Calu3 (cell line): ENCODE measurements around a stretch of chr6.

GRCh38 chr6:159687966-159688390, 5.1 kb downstream of the SOD2 start:
- PRO-cap = no peak

- PRO-cap = no peak
These were observed 3.9 kb downstream of the SOD2 start for GRCh38 chr6:159688986-159689628.

DNA sequence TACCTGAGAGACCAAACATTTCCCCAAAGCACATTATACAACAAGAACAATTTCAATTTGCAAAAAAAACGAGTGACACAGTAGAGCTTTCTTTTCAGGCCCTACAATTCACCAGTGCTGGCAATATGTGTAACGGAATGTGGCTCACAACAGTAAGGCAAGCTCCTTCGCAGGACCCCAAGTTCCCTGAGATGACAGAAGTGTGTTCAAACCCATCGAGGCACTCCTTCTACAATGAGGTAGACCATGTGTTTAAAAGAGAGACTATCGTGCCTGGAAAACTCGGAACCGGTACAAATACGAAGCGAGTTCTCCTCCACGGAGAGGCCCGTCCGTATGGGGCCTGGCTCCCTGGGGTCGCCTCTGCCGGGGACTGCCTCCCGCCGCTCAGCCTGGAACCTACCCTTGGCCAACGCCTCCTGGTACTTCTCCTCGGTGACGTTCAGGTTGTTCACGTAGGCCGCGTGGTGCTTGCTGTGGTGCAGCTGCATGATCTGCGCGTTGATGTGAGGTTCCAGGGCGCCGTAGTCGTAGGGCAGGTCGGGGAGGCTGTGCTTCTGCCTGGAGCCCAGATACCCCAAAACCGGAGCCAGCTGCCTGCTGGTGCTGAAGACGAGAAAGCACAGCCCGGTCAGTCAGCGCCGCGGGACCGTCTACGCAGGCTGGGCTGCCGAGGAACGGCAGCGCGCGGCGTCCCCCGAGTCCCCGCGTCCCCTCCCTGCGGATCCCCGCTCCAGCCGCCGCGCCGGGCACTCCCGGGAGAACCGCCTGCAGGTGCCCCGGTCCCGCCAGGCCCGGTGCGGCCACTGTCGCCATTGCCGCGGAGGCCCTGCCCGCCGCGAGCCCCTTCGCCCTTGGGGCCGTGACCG, 549 bp downstream of the SOD2 start:
- PRO-cap = bidirectional peak, plus-strand start at position 634 of the sequence, minus-strand start at position 375 of the sequence

- PRO-cap = no peak
These were observed 11.2 kb upstream of the WTAP start for GRCh38 chr6:159715927-159716764.

DNA sequence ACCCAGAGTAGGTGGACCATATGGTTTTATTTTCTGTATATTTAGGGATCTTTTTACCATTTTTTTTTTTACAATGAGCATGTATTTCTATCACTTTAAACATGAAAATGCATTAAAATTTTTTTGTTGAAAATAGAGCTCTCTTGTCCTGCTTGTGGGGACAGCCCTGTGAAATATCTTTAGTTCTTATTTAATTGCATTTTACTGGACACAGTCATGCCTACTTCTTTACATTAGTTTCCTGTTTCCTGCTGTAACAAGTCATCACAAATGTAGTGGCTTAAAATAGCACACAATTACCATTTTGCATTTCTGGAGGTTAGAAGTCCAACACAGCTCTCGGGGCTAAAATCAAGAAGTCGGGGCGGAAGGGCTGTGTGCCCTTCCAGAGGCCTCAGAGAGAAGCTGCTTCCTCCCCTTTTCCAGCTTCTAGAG, 29.4 kb downstream of the PNLDC1 start:
- PRO-cap = no peak

DNA sequence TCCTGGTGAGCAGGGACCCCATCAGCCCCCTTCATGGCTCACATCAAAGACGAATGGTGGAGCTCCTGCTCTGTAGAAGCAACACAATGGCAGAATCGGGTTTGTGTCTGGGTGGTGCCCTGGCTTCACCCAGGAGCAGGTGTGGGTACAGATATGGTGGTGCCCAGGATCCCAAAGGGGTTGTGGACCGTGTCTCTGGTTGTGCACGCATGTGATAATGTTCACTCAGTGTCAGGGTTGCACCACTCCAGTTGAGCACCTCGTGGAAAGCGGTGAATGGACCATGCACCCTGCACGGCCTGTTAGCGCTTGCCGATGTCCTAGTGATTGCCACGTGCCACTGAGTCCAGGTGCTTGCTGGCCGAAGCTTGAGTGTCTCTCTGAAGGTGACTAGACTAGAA, 63.0 kb downstream of the IGF2R start:
- PRO-cap = no peak

DNA sequence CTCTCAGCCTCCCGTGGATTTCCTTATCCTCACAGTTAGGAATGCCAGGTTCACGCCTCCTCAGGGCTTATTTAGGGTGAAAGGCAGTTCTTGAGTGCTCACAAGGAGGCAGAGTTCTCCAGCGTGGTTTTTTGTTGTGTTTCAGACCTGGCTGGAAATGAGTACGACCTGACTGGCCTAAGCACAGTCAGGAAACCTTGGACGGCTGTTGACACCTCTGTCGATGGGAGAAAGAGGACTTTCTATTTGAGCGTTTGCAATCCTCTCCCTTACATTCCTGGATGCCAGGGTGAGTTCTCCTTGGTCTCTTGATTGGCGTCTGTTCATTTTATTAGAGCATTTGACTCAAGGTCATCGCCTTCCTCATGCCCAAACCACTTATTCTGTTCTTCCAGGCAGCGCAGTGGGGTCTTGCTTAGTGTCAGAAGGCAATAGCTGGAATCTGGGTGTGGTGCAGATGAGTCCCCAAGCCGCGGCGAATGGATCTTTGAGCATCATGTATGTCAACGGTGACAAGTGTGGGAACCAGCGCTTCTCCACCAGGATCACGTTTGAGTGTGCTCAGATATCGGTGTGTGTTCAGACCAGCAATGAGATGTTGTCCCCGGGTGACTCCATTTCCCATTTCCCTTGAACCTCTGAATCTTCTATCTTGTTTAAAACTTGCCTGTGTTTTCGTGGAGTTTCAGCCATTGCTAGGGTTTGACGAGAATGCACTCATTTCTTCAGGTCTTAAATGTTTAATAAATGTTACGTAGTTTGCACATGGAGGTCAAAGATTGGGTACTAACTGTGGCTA, 60.1 kb upstream of the SLC22A1 start:
- PRO-cap = no peak

- PRO-cap = no peak
These were observed 57.0 kb upstream of the SLC22A1 start for GRCh38 chr6:160064717-160064973.

GRCh38 chr6:160108770-160109675, 12.6 kb upstream of the SLC22A1 start:
- PRO-cap = no peak

DNA sequence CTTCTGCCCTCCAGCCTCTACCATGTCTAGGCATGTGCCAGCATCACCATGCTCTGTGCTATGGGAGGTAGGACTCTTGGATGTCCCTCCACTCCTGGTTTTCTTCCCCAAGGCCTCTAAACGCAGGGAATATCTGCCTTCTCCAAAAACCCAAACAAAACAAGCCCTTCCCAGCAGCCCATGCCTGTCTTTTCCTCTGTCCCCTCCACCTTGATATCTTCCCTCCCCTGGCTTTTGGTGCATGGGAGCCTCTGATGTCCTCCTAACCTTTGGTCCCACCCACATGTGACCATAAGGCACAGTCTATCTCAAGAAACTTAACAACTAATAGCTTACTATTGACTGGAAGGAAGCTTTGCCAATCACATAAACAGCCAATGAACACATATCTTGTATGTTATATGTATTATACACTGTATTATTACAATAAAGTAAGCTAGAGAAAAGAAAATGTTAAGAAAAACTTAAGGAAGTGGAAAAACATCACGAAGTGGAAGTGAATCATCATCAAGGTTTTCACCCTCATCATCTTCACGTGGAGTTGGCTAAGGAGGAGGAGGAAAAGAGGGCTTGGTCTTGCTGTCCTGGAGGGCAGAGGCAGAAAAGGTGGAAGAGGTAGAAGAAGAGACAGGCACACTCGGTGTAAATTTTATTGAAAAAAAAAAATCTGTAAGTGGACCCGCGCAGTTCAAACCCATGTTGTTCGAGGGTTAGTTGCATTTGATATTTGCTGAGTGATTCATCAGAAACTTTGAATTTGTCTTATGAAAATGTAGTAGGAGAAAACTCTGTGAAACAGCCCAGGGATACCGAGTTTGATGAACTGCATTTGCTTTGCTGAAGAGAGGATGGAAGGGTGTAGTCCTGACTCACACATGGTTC, 7.8 kb downstream of the SLC22A1 start:
- PRO-cap = no peak

DNA sequence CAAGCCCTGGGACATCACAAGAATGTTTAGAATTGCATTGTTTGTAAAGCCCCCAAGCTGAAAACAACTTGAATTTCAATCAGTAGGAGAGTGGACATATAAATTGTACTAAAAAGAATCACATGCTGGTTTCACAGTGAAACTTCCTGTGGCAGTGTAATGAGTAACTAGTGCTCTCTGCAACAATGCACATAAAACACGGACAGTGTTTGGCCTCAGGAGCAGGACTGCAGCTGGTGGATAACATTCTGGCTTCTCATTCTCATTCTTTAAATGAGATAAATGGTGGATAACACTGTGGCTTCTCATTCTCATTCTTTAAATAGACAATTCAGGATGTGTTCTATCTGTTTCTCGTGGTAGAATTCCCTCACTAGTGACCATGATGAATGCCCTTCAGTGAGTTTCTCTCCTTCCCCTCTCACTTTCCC, 60.0 kb downstream of the SLC22A2 start:
- PRO-cap = no peak

- PRO-cap = bidirectional peak, plus-strand start at chr6:160255018, minus-strand start at chr6:160254780
These were observed 4.0 kb downstream of the SLC22A2 start for GRCh38 chr6:160254558-160255140.

- PRO-cap = no peak
These were observed 13.7 kb upstream of the SLC22A2 start for GRCh38 chr6:160272243-160272814.

- PRO-cap = no peak
These were observed 2.9 kb downstream of the LPA start for GRCh38 chr6:160661158-160661667.

GRCh38 chr6:160709045-160709482, 7.0 kb downstream of the PLG start:
- PRO-cap = no peak

- PRO-cap = no peak
These were observed 86.3 kb downstream of the PLG start for GRCh38 chr6:160788386-160788799.

DNA sequence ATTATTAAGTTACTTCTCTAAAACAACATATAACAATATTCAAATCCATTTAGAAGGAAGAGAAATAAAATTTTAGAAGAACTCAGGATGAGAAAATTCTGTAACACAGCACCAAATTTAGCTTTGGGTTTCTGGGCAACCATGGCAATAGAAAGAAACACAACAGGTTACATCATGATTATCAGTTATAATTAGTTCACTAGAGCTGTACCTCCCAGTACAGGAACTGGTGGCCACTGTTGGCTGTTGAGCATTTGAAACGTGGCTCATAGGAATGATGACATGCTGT, 23.8 kb upstream of the MAP3K4 start:
- PRO-cap = no peak

DNA sequence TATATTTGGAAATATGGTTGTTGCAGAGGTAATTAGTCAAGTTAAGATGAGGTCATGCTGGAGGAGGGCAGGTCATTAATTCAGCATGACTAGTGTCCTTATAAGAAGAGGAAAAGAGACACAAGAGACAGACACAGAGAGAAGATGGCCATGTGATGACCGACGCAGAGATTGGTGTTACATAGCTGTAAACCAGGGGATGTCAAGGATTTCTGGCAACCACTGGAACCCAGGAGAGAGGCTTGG, 13.0 kb upstream of the MAP3K4 start:
- PRO-cap = no peak

DNA sequence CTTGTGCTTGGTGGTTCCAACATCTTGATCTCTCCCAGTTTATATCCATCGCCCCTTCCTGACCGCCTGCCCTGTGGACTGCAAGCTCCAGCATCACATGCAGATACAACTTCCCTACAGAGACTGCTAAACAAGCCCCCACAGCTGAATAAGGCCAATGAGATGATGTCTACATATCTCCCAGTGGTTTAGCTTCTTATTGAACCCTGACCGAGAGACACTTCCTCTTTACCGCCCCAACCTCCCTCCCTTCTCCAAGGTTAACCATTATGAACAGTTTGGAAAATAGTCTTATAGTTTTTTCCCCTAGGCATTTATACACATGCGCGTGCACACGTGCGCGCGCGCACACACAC, 103.8 kb downstream of the AGPAT4 start:
- PRO-cap = no peak

DNA sequence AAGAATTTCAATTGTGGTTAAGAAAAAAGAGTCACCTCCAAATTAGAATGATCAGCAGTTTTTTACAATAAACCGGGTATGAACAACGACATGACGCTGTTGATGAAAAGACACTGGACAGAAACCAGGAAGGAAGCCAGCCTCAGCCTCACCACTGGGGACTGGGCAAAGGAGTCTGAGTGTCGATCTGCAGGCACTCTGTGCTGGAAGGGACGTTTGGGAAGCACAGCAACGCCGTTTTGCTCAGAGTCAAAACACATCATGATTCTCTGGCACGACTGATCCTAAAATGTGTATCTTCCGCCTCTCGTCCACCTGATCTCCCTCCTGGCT, 69.0 kb downstream of the AGPAT4 start:
- PRO-cap = no peak